Kidney (tissue), 2 donors: ENCODE data around the genes CLDN1 and CLDN16.

DNA sequence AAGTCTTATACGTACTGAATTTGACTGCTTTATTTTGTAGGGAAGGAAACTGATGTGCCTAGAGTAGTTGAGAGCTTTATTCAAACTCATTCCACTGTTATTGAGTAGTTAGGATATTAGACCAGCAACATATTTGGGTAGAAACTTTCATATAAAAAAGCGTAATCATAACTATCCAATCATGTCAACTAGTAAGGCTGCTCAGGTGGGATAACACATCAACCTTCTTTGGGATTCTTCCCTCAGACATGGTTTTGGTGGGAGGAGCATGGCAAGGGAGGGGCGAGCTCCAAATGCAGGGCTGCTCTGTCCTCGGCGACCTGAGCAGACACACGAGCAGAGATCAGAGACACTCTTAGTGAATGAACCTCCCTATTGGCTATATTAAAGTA is 86.5 kb downstream of the LPP start:
- PRO-cap = no peak
- RRBS = no CpG with 5 or more reads among the region's 6 CpGs

- PRO-cap = no peak
- RRBS = no CpG with 5 or more reads among the region's 7 CpGs
Measured at GRCh38 chr3:188261871-188262349, 108.0 kb downstream of the LPP start.

DNA sequence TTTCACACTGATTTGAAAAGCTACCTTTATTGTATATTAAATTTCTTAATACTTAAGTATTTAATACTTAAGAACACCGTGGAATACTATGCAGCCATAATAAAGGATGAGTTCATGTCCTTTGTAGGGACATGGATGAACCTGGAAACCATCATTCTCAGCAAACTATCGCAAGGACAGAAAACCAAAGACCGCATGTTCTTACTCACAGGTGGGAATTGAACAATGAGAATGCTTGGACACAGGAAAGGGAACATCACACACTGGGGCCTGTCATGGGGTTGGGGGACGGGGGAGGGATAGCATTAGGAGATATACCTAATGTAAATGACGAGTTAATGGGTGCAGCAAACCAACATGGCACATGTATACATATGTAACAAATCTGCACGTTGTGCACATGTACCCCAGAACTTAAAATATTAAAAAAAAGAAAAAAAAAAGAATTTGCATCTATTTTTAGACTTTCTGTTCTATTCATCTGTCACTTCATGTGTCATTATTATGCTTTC is 158.8 kb downstream of the LPP start:
- PRO-cap = no peak
- RRBS = no CpG with 5 or more reads among the region's 6 CpGs

DNA sequence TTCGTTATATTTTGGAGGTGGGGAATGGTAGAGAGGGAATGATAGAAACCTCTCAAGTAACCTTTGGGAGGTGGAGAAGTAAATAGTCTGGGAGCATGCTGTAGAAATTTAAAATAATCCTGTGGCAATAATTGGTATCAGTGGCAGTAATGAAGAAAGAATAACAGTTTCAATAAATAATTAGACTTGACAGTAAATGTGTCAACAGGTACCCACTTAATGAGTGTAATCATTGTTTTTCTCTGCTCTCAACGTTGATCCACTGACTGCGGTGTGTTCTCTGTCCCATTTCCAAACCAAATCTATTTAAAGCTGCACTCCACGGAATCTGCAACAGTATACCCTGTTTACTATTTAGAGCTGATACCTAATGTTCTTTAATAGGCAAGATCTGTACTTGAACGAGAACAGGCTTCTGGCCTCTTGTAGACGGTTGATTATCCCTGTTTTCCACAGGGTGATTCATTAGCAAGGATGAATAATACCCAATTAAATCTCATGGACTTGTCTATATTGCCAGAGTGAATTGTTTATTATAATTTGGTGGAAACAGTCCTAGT is 189.8 kb downstream of the LPP start:
- PRO-cap = no peak
- RRBS = no CpG with 5 or more reads among the region's 6 CpGs

DNA sequence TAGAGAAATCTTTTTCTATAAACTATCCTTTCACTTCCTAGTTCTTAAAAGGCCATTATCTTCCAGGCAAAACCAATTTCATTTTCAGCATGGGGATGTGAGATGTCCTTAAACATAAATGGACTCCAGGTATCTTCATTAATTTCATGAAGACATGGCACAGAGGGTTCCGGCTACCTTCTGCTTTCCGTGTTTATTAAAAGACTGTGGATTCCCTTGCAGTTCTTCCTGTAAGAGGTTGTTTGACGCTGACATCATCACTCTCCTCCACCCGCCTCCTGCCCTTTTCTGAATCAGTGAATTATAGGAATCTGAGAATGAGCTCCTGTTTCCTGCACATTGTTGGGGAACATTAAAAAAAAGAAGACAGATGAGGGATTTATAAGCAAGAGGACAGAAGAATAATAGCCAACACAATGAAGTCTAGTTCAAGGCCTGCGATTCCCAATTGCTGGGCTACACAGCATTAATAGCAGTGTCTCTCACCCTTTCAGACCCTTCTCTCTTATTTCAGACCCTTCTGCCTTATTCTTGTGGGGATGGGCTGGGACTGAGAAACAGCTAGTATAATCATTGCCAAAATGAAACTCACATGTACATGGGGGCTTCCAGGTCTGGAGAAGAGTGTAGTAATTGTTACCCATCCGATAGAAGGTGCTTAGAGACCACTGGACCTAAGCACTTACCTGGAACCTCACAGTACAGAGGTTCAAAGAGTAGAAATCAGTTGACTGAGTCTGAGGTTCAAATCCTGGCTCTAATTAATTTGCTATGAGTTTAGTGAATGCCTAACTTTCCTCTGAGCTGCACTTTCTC is 191.4 kb downstream of the LPP start:
- PRO-cap = no peak
- RRBS = no CpG with 5 or more reads among the region's 6 CpGs

- PRO-cap = no peak
- RRBS = no CpG with 5 or more reads among the region's 2 CpGs
Measured at GRCh38 chr3:188484519-188484806, 330.5 kb downstream of the LPP start.

DNA sequence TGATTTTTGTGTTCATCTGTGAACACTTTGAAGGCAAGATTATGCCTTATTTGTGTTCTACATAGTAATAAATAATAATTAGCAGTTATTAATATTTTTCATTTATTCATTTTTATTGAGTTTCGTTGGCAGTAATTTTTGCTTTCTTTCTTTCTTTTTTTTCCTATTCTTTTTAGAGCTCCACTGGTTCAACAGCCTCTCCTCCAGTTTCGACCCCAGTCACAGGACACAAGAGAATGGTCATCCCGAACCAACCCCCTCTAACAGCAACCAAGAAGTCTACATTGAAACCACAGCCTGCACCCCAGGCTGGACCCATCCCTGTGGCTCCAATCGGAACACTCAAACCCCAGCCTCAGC is 455.0 kb downstream of the LPP start:
- PRO-cap = no peak
- RRBS = no CpG with 5 or more reads among the region's 4 CpGs

- PRO-cap = no peak
- RRBS = no CpG with 5 or more reads among the region's 2 CpGs
Measured at GRCh38 chr3:188630442-188630942, 476.5 kb downstream of the LPP start.

DNA sequence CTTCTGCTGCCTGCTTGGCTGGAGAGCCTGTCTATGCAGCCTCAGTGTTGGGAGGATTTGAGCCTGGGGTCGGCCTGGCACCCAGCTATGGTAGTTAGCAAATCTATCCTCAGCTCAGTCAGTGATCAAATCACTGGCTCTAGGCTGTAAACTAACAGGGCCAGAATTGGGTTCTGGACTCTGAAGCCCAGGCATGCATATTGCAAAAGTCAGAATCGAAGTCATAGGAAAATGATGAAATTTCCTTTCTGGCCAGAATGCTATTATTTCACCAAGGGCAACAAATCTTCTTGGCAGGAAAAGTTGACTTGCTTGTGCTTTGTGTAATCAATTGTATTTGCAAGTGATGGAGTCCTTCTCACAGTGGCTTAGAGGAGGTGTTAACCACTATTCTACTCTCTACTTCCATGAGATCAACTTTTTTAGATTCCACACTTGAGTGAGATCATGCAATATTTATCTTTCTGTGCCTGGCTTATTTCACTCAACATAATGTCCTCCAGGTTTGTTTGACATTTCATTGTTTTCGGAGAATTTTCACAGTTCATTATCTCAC is 482.6 kb upstream of the TPRG1 start:
- PRO-cap = no peak
- RRBS = no CpG with 5 or more reads among the region's 3 CpGs

DNA sequence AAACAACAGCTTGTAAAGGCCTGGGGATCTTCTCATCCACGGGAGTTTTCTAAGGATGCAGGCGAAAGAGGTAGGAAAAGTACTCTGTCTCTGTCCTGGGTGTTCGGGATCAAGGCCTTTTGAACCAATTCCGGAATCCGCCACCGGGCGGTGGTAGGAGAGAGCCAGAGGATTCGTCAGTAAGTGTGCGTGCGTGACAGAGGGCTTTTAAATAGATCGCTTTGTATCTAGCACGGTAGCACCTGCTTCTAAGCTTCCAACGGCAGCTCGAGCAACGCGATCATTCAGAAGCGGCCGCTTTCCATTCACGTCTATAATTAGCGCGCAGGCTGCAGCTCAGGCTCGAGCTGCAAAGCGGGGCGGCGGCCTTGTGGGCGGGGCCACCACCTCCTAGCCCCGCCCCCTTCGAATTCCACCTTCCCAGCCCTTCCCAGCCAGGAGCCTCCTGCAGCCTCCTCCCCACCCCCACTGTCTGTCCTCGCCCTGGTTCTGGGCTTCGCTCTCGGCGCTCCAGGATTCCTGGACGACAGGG is 224.3 kb upstream of the TPRG1 start:
- PRO-cap = bidirectional peak, plus-strand start at position 443 of the sequence, minus-strand start at position 313 of the sequence
- RRBS = no CpG with 5 or more reads among the region's 33 CpGs

DNA sequence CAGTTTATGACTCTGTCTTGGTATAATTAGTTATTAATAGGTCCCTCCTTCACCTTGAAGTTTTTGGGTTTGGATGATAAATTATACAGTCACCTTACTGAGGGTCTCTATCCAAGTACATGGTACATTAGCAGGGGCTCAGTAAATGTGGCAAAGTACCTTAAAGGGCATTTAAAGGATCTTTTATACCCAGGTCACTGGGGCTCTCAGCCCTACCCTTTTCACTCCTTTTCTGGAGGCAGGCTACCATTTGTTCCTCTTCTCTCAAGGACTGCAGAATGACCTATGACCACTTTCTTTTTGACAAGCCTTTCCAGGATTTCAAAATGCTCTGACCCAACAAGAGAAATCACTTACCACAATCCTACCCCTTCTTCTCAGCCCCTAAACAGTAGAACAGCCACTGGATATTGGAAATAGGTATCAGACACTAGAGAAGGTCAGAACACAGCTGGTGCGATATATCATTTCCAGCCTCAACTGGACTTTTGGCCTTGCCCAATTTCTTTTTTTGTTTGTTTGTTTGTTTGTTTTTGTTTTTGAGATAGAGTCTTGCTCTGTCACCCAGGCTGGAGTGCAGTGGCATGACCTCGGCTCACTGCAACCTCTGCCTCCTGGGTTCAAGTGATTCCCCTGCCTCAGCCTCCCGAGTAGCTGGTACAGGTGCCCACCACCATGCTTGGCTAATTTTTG is 221.7 kb upstream of the TPRG1 start:
- PRO-cap = no peak
- RRBS = no CpG with 5 or more reads among the region's 3 CpGs

DNA sequence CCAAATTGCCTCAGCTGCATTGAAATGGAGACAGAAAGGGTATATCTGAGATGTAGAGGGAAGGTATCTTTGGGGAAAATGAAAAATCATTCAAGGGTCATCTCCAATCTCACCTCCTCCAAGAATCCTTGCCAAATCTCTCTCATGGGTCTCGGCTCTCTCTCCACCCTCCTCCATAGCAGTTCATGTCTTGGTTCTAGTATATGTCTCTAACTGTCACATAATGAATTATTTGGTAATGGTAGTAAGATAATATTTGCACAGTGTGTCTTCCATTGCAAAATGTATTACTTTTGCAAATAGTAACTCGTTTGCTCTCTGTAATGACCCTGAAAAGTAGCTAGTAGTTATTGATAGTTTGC is 71.5 kb upstream of the TPRG1 start:
- PRO-cap = no peak
- RRBS = no CpG with 5 or more reads among the region's 2 CpGs

DNA sequence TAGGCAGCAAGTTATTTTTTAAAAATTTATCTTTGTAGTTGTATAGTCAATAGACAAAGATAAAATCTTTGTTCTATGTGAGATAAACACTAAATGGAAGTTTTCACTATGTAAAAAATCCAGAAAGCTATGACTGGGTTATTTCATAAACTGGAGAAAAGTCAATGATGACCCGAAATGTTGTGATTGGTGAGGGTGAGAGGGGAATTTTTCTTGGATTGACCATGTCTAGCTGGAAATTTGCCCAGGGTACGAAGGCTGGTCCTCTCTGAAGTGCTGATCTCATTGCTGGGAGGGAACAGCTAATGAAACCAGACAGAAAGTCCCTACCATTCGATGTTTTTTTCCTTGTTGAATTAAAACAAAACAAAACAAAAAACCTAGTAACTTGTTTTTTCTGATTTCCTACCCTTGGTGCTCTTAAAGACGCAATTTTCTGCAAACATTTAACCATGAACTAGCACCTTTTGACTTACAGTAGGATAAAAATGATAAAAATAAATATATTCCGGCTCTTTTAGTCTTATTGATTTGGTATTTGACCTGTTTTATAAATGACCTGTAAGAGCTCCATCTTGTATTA is 14.4 kb downstream of the TPRG1 start:
- PRO-cap = no peak
- RRBS = no CpG with 5 or more reads among the region's 5 CpGs

DNA sequence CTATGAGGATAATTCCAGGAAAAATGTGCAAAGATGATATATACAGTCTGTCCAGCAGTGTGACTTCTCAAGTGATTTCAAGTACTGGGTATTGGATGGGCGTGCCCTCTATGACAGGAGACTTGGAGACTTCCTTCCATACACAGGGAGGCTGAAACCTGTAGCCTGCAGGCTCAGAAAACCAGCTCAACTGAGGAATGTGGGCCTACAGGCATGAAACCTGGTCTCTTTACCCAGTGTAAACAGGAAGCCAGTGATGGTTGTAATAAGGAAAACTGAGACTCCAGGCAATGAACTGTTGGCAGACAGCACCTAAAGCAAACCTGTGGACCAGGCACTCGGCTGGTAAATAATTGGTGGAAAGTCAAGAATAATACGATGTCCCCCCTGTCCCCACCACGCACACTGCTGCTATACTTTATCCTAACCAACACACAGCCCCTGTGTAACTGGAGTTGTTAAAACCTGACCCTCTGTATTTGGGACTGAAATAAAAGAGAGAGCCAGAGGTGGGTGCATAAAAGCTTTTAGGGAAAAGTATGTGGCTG is 144.6 kb downstream of the TPRG1 start:
- PRO-cap = no peak
- RRBS = no CpG with 5 or more reads among the region's 4 CpGs

DNA sequence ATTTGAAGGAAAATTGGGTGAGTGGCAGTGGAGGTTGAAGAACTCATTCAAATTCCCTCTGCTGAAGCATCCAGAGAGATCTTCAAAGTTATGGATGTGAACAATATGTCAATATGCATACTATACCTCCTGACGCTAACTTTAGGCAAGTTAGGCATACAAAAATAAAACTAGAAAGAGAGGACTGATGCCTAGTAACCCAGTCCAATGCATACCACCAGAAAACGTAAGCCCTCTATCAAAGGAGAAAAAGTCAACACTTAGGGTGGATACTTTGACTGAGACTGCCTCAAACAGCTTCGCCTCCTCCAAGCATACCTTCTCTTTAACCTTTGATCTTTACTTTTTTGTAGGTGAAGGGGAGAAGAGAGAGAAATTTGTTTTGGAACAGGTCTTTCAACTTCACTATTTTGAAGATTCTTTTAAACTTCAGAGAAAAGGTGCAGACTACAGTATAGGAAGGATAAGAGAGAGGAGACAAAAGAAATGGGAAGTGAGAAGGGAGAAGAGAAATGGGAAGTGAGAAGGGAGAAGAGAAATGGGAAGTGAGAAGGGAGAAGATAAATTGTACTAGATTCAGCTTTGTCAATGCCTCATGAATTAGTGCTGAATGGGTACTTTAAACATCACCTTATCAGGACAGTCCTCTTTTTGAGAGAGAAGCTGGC is 1.2 kb downstream of the P3H2 start:
- PRO-cap = no peak
- RRBS = no CpG with 5 or more reads among the region's 3 CpGs

DNA sequence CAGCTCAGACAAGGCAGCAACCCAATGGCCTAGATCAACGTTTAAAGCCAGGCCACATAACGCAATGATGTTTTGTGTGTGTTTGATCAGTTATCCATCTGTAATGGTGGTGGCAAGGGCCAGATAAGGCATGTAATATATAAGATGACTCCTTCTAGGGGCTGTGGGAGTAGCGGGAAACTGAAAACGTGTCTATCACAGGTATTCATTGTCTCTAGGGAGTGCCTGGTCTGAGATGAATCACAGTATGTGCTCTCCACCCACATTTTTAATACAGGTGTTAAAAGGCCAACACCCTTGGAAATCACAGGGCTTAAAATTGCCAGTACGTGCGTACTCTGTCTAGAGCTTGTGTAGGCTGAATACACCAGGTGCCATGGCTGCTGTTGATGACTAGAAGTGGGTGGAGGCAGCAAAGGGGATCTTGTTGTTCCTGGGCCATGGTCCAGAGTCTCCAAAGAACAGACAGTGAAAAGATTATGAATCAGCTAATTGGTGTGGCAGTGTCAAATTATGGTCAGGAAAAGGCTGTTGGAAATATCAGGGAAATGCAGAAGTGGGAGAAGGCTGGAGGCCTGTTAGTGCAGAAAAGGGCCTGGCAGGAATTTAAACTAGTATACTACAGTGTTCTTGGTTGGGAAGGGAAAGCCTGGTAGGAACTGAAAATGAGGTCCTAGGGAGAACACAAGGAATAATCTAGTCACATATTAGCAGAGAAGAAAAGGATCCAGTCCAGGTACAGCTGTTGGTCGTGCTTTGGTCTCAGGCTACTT is 35.1 kb upstream of the P3H2 start:
- PRO-cap = no peak
- RRBS = no CpG with 5 or more reads among the region's 7 CpGs

- PRO-cap = no peak
- RRBS = no CpG with 5 or more reads among the region's 5 CpGs
Measured at GRCh38 chr3:190320916-190321522, 1.2 kb downstream of the CLDN1 start.

GRCh38 chr3:190321545-190322835 is at the start of gene CLDN1:
Gene CLDN1, minus strand, starts transcription at chr3:190322446.
- PRO-cap = bidirectional peak, plus-strand start at chr3:190322544, minus-strand start at chr3:190322441
- RRBS = 4% methylated on average over 38 of the region's 75 CpGs

GRCh38 chr3:190345873-190346300 is 23.6 kb upstream of the CLDN1 start:
- PRO-cap = no peak
- RRBS = no CpG with 5 or more reads among the region's 4 CpGs

DNA sequence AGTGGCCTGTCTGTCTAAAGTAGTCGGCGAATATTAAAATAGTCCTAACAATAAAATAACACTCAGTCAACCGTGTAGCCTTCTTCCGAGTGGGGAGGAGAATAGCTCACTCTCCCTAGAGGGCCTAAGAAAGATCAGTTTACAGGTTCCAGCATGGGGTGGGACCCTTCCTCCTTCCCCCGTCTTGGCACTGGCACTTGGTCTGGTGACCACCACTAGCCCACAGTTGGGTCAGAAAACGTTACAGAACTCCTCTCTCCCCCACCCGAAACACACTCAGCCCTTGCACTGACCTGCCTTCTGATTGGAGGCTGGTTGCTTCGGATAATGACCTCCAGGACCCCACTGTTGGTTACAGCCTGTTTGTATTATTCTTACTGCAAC is at the start of gene CLDN16:
Gene CLDN16, plus strand, starts transcription at position 371 of the 384 bp plus-strand sequence.
- PRO-cap = no peak
- RRBS = no CpG with 5 or more reads among the region's 8 CpGs